ENCODE data around the gene B3GAT1.

- RRBS = 8% methylated on average over 23 of the region's 66 CpGs
Observed at GRCh38 chr11:134124669-134126115, 56.3 kb downstream of the JAM3 start.

- RRBS = no CpG with 5 or more reads among the region's 16 CpGs
Observed at GRCh38 chr11:134153700-134154326, 70.0 kb downstream of the NCAPD3 start.

GRCh38 chr11:134154455-134155393 is 69.0 kb downstream of the NCAPD3 start:
- RRBS = no CpG with 5 or more reads among the region's 23 CpGs

DNA sequence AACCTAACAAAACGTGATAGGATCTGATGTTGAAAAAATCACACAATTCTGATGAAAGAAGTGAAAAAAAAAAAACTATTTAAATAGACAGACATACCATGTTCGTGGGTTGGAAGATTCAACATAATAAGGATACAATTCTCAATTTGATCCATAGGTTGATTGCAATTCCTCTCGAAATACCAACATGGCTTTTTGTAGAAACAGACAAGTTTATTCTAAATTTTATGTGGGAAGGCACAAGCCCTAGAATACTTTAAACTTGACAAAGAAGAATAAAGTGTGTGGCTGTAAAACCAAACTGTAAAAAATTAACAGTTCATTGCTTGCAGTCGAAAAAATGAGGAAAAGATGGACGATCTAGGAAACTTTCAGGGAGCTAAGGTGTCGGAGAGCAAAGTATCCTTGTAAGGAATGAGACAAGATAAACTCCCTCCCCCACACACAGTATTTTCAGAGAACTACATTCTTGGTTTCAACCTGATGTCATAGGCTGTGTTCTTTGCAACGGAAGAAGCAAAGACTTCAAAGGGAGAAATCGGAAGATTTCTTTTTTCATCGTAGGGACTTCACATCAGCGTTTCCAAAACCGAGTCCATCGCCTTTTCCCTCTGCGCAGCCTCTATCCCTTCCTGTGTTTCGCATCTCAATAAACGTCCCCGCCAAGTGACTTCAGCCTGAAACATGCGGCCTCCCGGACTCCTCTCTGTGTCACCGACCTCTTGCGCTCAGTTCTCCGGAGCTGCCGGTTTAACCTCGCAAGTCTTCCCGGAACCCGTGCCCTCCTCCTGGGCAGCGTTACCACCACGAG is 886 bp upstream of the GLB1L3 start:
- RRBS = 6% methylated on average over 4 of the region's 27 CpGs

DNA sequence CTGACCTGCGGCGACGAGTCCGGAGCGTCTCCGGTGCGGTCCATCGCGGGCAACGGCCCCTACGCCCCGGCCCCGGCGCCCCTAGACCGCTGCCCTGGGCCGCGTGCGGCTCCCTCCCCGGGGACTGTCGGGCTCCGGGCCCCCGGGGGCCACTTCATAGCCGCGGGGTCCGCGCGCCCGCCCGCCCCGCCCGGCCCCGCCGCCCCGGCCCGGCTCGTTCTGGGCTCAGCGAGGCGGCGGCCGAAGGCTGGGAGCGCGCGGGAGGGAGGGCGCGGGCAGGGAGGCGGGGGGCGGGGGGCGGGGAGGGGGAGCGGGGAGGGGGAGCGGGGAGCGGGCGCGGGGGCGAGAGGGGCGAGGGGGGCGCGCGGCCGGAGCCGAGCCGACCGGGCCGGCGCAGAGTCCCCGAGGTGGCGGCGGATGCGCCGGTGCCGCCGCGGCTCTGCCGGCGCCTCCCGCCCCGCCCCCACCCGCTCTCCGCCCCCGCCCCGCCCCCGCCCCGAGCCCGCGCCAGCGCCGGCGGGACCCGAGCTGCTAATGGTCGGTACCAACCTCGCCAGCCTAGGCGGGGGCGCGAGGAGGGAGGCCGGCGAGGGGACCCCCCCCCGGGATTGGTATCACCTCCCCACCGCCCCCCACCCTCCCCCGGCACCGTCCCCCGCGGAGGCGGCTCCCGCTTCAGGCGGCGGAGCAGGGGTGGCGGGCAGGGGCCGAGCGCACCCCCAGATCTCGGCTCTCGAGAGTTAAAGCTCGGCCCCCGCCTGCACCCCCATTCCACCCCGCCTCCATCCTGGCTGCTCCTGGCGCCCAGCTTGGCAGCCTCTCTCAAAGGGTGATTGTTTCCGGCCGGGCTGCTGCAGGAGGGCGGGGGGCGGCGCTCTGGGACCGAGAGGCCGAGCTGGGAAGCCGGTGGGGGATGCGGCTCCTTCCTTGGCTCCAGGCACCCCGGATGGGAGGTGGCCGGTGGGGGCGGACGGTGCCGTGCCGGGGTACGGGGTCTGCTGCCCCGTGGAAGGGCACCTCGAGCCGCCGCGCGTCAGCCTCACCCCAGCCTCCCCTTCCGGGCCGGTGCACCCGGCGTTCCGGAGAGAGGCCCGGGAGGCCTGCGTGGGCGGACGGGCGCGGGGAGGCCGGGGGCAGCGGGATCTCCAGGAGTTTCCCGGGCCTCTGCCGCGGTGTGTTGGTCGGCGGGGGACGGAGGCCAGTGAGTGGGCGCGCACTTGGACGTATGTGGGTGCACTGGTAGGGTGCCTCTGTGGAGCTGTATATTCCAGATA is at the start of gene B3GAT1:
B3GAT1 (minus strand) TSS at position 441 of the 1,274 bp plus-strand sequence.
- RRBS = 3% methylated on average over 65 of the region's 158 CpGs

GRCh38 chr11:134797766-134798154 is 385.7 kb upstream of the B3GAT1 start:
- RRBS = no CpG with 5 or more reads among the region's 13 CpGs

DNA sequence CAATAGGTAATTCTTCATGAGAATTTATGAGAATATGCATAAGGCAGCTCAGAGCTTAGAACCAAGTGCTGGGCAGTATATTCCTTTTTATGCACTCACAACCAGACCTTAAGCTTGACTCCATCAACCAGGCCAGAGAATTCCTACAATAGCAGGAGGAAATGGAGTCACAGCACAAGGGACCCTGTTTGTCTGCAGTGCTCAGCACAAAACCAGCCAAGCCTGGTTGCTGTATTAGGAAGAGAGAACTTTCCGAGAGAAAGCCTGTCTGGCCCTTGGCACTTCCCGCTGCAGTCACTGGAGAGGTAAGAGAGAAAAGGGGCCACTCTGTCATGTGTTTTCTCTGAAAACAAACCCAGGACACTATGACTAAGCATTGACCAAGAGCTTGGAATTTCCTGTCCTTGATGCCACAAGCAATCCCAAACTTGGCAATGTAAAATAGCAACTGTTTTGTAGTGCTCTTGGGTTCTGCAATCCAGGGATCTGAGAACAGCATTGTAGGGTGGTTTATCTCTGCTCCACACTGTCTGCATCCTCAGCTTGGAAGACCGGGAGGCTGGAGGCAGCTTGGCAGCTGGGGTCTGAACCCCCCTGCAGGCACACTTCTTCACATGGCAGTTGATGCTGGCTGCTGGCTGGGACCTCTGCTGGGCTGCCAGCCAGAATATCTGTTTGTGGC is 537.0 kb upstream of the B3GAT1 start:
- RRBS = no CpG with 5 or more reads among the region's 3 CpGs

Data from pericardium (tissue), 1 donor.